Anterior vena cava (tissue), 1 donor: ENCODE measurements around a stretch of chr3.

DNA sequence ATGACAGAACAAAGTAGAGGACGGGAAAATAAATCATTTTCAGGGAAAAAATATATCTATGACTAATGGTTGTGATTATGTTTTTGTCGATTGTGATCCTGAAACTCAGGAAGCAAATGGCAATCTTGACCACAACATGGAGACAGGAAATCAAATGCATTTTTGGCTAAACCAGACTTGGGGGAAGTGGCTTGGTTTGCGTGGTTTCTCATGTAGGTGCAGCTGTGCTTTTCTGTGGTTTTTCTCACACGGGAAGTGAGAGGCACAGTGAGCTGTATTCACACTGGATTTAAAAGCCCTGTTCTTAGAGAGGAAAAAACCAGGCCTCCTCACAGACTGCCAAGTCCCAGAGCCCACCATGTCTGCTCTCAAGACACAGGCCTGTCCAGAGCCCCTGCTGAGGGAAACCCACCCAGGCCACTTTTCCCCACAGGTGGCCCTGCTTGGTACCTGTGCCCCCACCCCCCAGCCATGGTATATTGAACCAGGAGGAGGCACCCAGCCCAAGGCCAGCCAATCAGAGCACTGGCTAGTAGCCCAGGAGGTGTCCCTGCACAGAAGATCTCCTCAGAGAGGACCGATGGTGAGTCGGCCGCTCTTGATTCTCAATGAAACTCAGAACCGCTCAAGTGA is 46.2 kb downstream of the BTD start:
- PRO-cap, result no peak

DNA sequence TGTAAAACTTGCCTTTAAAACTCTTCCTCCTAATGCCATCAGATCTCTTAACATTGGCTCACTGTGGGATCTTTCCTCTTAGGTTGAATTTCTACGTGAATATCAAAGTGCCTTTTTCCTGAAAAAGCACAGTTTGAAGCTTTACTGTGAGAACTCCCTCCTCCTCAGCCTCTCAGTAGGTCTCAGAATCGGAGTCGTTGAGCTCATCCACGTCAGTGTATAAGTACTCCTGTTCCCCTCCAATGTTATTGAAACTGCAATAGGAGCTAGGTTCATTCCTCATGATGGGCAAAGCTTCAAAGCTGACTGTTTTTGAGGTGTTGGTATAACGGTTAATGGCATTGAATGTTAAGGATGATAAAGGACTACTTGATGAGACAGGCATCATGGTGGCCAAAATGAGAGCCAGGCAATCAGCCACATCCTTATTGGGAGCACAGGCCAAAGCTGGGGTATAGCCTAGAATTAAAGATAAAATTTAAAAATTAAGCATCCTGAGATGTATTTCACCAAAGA is 68.6 kb downstream of the BTD start:
- PRO-cap, result no peak

- PRO-cap, result no peak
Observed at GRCh38 chr3:15685953-15686724, 84.6 kb downstream of the BTD start.

DNA sequence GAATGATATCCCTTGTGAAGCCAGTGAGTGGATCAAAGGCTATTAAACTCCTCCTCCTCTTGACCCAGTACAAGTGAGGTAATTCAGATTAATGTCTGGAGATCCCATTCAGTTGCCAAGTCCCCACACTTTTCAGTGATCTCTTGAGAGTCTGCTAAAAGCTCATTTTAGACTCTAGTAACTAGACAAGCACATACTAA is 2.6 kb upstream of the ANKRD28 start:
- PRO-cap, result no peak

DNA sequence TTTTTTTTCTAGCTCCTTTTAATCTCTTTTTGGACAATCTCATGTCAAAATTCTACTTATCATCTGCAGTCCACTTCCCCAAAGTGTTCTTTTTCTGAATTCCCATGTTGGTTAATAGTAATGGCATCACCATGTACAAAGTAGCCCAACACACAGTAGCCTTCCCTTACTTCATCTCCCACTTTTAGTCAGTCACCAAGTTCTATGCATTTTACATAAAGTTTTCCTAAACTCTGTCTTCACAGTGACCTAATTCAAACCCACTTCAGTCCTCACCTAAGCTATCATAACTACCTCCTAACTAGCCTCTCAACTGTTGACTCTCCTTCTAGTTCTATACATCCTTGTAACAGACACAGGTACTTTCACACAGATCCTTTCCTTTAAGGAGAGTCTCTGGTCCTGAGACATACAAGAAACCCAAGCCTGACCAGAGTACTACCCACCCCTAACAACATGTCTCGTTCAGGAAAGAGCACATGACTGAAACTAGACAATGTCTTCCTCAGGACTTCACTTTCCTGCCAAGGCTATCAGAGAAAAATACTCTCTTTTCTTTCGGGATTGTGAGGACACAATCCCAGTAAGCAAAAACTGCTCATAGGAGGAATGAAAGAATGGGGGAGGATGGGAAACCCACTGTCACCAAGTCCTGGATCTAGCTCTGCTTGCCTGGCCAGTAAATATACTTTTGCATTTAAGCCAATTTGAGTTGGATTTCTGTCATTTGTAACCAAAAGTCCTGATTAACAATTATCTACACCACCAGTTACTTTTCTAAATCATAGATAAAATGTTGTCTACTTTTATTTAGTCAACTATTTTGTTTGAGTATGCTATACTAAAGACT is 11.4 kb upstream of the ANKRD28 start:
- PRO-cap, result no peak

DNA sequence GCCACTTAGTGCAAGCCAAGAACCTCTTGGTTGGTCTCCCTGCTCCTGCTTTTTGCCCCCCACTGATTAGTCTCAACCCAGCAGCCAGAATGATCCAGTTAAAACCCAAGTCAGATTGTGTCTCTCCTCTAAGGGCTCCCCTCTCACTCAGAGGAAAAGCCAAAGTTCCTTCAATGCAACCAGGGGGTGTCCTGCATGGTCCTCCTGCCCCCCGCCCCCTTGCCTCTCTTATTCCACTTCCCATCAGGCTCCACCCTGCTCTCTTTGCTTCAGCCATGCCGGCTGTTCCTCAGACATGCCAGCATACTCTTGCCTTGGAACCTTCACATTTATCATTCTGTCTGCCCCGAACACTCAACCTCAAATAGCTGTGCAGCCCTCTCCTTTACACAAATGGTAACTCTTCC is 948 bp upstream of the GALNT15 start:
- PRO-cap, result no peak

GRCh38 chr3:16174987-16175560 is 594 bp downstream of the GALNT15 start:
- PRO-cap, result no peak

- PRO-cap, result unidirectional peak, minus-strand start at chr3:16264648
Observed at GRCh38 chr3:16264001-16264788, 548 bp downstream of the DPH3 start.

DNA sequence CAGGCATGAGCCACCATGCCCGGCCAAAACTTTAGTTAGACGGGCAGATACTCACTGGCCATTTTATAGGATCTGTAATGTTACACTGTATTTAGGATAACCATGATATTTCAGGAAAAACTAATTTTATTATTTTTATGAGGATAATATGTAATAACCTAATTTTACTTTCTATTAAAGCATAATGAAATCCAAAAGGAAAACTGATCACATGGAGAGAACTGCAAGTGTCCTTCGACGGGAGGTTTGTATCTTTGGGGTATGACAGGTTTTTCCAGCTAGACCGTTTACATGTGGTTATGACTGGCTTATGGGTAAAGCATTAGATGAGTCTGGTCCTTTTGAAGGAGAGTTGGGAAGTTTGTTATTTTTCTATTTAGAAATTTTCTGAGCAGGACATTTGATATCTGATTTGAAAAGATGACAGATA is 6.5 kb downstream of the OXNAD1 start:
- PRO-cap, result no peak

GRCh38 chr3:16284598-16285225 is 19.7 kb downstream of the OXNAD1 start:
- PRO-cap, result no peak

GRCh38 chr3:16285914-16286658 is 21.1 kb downstream of the OXNAD1 start:
- PRO-cap, result no peak

GRCh38 chr3:16377830-16378326 is 112.9 kb downstream of the OXNAD1 start:
- PRO-cap, result no peak

GRCh38 chr3:16427035-16427888 is 86.2 kb downstream of the RFTN1 start:
- PRO-cap, result no peak

GRCh38 chr3:16448378-16449134 is 64.9 kb downstream of the RFTN1 start:
- PRO-cap, result no peak

DNA sequence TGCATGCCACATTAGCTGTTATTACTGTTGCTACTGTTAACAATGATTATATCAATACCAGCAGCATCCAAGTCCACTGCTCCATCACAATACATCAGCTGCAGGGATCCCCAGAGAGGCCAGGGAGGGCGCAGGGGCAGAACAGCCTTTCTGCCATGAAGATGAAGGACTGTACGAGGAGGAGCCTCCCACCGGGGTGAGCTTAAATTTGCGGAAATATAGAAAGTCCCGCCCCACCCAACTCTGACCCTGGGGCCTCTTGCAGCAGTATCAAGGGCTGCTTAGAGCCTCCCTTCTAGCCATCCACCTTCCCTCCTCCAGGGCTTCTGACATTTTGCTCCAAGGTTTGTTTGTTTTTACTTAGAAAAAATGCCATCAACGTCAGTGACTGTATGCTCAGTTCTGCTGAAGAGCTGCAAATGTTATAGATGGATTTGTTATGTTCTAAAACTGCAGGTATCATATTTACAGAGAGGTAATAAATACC is 30.8 kb downstream of the RFTN1 start:
- PRO-cap, result no peak

DNA sequence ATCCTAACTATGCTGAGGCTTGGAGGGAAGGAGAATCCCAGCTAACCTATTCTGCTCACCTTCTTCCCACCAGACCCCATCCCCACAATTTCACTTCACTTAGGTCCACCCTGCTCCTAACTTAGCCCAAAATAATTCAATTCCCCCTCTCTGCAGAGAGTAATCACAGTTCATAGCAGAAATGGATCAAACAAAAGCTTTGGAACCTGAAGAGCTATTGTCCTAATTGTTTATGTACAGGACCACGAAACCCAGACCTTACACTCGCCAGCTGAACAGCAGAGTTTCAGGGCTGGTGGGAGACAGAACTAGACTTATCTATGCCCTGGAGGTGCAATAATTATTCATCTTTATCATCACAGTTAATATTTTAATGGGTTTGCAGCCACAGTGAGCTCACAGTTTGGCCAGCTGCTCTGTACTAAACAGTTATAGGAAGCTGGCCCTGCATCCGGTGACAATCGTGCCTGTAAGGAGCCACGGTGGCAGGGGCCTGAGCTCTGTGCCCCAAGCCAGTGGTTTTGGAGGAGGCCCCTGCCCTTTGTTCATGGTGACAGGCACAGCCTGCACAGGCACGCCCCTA is 3.0 kb upstream of the RFTN1 start:
- PRO-cap, result no peak

DNA sequence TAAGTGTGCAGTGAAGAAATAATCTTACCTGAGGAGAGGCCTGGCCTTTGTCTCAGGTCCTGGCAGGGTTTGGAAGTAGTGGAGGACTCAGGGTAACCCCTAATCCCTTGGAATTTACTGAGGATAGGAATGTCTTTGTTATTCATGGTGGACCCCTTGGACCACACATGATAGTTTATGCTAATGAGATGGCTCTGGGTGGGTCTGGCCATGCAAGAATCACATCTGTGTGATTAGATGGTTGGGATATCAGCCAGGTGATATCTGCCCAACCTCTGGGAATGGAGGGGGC is 65.0 kb upstream of the DAZL start:
- PRO-cap, result no peak

DNA sequence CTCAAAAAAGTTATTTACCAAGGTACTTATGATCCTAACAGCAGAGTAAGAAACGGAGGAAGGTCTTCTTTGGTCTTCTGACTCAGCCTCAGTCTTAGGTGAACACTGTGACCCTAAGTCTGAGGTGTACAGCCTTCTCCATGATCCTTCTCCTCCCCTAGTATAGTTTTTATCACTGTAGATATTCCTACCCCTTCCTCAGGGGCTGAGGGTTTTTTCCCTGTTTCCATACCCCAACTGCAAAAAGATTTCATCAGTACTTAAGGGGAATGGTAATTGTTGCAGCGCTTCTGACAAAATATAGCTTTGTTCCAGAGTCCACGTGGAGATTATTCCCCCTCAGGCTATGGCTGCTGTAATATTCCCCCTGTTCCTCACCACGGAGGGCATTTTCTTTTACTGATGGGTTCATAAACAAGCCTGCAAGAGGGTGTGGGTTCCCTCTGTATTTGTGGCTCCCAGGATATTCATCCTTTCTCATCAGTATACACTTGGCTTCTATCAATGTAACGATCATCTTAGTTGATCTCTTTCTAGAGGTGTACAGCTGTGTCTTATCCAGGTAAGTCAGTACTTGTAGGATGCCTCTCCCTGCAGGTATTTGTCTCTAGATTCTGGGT is 284.3 kb downstream of the TBC1D5 start:
- PRO-cap, result no peak

DNA sequence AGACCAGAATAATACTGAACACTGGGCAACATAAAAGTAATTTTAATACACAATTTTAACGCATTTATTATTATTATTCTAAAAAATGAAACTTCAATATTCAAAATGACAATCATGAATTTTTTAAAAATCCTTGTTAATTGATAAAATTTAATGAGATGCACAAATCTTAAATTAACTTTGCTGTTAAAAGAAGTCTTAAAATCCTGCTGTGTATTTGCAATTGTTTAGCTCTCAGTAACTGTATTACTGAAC is 63.2 kb downstream of the TBC1D5 start:
- PRO-cap, result no peak

DNA sequence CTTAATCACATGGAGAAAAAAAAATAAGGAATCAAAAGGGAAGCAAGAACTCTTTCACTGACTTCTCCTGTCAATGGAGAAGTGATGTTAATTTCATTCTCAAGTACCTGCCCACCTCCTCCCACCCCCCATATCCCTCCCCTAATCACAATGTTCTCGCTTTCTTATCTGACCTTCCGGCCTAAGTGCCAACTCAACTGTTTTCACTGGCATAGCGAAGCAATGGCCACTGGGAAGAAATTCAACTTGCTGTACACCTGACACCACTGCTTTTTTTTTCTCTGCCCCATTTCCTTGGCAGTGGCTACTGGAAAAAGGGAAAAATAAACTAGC is 3.8 kb downstream of the SGO1 start:
- PRO-cap, result no peak